Adrenal gland (tissue), 7 donors: Measurements from ENCODE around the genes AFAP1, FAM90A26 and USP17L24.

- PRO-cap, 3 experiments, result peak in 3 of 3 experiments; most common plus-strand start chr4:7939988 (in 1); most common minus-strand start chr4:7939840 (in 3)
- RAMPAGE, long total RNA, 4 experiments, result start-site peak on the minus strand in 1 of 4 experiments, at chr4:7939704-7939791 at its widest, 47 reads per replicate
- RRBS, result 1% methylated on average over 40 of the region's 93 CpGs
Measured at GRCh38 chr4:7939483-7940299, at the start of gene AFAP1. TSS of gene AFAP1 (minus strand) at chr4:7939861.

GRCh38 chr4:8044566-8045441 is 105.1 kb upstream of the AFAP1 start:
- PRO-cap, 3 experiments, result no peak in any of the 3 experiments
- RAMPAGE, long total RNA, 4 experiments, result no peak in any of the 4 experiments
- RRBS, result no CpG with 5 or more reads among the region's 35 CpGs

DNA sequence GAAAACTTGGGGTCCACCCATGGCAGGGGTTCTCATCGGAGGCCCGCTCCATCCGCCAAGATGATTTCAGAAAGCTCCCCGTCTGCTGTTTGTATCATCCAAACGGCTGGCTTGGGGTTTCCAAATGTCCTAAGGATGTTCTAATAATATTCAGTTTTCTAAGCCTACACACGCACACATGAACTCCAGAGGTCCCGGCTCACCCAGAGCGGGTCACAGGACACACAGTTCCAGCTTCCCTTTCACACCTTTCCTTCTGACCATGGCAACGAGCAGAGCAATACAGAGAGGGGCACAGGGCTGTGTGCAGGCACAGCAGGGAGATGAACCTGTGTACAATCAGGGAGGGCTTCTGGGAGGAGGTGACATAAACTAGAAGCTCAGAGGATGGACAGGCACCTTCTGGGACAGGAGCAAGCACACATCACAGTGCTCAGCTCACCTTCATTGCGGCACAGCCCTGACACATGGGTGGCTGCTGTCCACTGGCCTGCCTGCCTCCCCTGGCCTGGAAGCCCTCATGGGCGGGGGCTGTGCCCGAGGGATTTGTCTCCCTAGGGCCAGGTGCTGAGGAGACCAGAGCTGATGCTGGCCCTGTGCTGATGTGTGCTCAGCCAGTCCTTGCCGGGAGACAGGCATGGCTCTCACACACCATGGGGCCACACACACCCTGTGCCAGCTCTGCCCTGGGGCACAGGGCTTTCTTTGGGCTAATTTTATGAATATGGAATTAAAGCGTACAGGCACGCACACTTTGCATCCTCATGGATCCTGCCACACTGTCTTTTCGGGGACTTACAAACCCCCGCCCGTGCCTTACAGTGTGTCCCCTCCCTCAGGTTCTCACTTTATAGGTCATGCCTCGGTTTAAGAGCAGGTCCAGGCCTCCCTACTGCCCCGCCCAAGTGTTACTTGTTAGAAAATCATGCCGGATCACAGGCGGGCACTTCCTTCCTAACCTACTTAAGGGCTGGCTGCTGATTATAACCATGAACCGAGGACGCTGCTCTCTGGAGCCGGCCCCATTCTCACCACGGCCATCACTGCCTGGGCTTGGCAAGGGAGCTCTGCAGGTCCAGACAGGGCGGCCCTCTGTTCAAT is 44.6 kb downstream of the ABLIM2 start:
- PRO-cap, 3 experiments, result no peak in any of the 3 experiments
- RAMPAGE, long total RNA, 4 experiments, result no peak in any of the 4 experiments
- RRBS, result 7% methylated on average over 5 of the region's 27 CpGs

DNA sequence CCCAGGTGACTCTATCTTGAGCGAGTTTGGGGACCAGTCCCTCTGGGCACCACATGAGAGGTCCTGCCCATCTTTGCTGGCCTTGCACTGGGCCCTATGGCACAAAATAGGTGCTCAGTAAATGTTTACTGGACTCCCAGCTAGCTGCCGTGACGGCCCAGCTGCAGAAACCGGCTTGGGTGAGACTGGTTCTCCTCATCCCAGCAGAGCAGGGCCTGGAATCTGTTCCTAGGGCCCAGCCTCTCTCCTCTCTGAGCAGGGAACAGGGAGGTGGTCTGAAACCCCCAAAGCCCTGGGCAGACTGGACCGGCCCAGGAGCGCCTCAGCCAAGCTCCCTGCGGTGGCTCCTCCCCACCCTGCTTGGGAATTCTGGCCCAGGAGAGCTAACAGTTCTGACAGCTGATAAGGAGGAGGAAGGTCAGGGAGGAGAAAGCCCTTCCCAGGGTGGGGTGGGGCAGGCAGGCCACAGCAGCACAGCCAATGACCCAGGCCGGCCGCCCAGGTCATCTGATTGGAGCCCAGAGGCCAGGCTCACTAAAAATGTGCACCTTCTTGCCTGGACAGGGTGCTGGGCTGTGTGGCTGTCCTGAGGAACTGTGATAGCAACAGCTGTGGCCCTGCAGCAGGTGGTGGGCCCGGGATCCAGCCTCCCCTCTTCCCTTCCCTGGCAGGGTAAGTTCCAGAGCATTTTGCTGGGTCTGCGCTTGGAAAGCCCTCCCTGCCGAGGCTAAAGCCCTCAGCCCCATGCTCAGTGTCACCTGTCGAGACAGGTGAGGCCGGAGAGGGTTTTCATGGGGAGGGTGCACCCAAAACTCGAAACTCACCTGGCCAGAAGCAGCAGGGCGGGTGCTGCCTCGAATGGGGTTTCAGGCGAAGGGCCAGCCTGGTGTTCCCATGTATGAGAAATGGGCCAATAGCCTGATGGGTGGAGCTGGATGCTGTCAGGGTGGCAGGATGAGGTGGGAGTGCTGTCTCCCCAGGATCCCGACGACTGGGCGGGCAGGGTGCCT is 17.2 kb upstream of the SH3TC1 start:
- PRO-cap, 3 experiments, result no peak in any of the 3 experiments
- RAMPAGE, long total RNA, 4 experiments, result no peak in any of the 4 experiments
- RRBS, result no CpG with 5 or more reads among the region's 21 CpGs

- PRO-cap, 3 experiments, result no peak in any of the 3 experiments
- RAMPAGE, long total RNA, 4 experiments, result no peak in any of the 4 experiments
- RRBS, result no CpG with 5 or more reads among the region's 19 CpGs
Measured at GRCh38 chr4:8194282-8195179, 4.6 kb upstream of the SH3TC1 start.

DNA sequence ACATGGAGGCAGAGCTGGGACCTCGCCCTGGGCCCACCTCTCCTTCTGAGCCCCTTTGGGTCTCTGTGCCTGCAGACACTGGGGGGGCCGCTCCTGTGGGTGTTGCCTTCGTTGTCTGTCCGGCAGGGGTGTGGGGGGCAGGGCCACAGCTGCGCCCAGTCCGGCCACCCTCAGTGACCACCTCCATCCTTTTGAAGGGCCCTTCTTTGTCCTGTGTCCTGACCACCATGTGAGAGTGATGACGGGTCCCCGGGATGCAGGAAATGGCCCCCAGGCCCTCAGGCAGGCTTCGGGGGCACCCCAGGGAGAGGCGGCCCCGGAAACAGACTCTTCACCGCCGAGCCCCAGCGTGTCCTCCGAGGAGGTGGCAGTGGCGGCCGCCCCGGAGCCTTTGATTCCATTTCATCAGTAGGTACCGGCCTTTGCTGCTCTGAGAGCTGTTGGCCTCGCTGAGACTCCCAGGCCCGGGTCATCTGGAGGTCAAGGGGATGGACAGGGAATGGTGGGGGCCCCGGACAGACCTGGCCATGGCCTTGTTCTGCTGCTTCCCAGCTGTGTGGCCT is 17.8 kb downstream of the SH3TC1 start:
- PRO-cap, 3 experiments, result no peak in any of the 3 experiments
- RAMPAGE, long total RNA, 4 experiments, result no peak in any of the 4 experiments
- RRBS, result 95% methylated on average over 18 of the region's 22 CpGs

- PRO-cap, 3 experiments, result peak in 1 of 3 experiments; most common minus-strand start chr4:8221668 (in 1)
- RAMPAGE, long total RNA, 4 experiments, result no peak in any of the 4 experiments
- RRBS, result no CpG with 5 or more reads among the region's 6 CpGs
Measured at GRCh38 chr4:8221380-8222042, 22.4 kb downstream of the SH3TC1 start.

GRCh38 chr4:8376472-8376814 is 64.1 kb downstream of the ACOX3 start:
- PRO-cap, 3 experiments, result peak in 1 of 3 experiments; most common minus-strand start chr4:8376580 (in 1)
- RAMPAGE, long total RNA, 4 experiments, result no peak in any of the 4 experiments
- RRBS, result no CpG with 5 or more reads among the region's 11 CpGs

DNA sequence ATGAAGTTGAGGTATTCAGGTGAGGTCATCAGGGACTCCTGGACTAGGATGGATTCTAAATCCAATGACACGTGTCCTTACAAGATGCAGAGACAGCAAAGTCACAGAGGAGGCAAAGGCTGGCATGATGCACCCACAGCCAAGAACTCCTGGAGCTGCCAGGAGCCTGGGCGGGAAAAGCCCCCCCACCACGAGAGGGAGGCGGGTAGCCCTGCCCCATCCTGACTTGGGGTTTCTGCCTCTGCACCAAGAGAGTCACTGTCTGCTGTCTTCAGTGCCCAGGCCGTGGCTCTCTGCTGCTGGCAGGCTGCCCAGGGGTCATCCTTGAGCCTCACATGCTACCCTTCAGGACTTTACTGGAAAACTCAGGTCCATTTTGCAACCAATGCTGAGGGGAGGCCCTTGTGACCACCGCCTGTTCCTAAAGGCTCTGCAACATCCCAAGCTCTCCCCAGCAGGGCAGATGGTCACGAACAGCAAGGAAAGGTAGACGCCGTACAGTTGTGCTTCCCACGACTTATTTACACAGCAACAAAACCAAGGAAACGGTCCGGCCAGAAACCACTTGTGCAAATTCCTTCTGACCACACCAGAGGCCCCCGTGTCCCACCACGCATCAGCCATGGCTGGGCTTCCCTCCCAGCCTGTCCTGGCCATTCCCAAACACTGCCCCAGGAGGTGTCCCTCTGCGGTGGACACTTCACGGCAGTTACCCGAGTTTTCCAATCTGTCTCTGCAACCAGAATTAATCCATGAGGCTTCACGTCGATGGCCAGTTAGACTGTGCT is 56.9 kb downstream of the ACOX3 start:
- PRO-cap, 3 experiments, result peak in 1 of 3 experiments; most common plus-strand start position 544 of the sequence (in 1); most common minus-strand start position 260 of the sequence (in 1)
- RAMPAGE, long total RNA, 4 experiments, result no peak in any of the 4 experiments
- RRBS, result no CpG with 5 or more reads among the region's 19 CpGs

DNA sequence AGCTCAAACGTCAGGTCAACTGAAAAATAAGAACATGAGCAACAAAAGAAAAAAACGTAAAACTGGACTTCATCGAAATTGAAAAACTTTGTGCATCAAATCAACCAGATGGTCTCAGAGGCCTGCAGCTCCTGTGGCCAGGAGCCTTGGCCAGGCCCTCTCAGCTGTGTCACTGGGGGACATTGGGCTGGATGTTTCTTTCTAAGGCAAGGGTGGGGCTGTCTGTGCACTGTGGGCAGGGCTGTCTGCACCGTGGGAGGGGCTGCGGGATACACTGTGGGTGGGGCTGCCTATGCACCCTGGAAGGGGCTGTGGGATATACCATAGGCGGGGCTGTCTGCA is 31.4 kb downstream of the ACOX3 start:
- PRO-cap, 3 experiments, result no peak in any of the 3 experiments
- RAMPAGE, long total RNA, 4 experiments, result no peak in any of the 4 experiments
- RRBS, result no CpG with 5 or more reads among the region's 6 CpGs

GRCh38 chr4:8428240-8429161 is 12.0 kb downstream of the ACOX3 start:
- PRO-cap, 3 experiments, result peak in 3 of 3 experiments; most common plus-strand start chr4:8428546 (in 1); most common minus-strand start chr4:8428448 (in 3)
- RAMPAGE, long total RNA, 4 experiments, result start-site peak on the minus strand in 3 of 4 experiments, at chr4:8428391-8428490 at its widest, 33 to 52 reads per replicate
- RRBS, result 2% methylated on average over 12 of the region's 64 CpGs

GRCh38 chr4:8439162-8439771 is 1.3 kb downstream of the ACOX3 start:
- PRO-cap, 3 experiments, result no peak in any of the 3 experiments
- RAMPAGE, long total RNA, 4 experiments, result no peak in any of the 4 experiments
- RRBS, result no CpG with 5 or more reads among the region's 3 CpGs

DNA sequence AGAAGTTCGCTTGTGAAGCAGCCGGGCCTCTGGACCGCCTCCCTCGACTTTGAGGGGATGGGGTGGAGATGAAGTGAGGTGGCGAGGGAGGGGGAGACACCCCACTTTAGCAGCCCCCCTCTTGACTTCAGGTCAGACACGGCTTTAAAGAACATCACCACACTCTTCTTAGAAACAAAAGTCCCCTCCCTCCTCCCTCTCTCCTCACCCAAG is 108.6 kb downstream of the CPZ start:
- PRO-cap, 3 experiments, result no peak in any of the 3 experiments
- RAMPAGE, long total RNA, 4 experiments, result no peak in any of the 4 experiments
- RRBS, result no CpG with 5 or more reads among the region's 6 CpGs

- PRO-cap, 3 experiments, result no peak in any of the 3 experiments
- RAMPAGE, long total RNA, 4 experiments, result no peak in any of the 4 experiments
- RRBS, result no CpG with 5 or more reads among the region's 38 CpGs
Measured at GRCh38 chr4:9000595-9000883, 128.9 kb upstream of the HMX1 start.

DNA sequence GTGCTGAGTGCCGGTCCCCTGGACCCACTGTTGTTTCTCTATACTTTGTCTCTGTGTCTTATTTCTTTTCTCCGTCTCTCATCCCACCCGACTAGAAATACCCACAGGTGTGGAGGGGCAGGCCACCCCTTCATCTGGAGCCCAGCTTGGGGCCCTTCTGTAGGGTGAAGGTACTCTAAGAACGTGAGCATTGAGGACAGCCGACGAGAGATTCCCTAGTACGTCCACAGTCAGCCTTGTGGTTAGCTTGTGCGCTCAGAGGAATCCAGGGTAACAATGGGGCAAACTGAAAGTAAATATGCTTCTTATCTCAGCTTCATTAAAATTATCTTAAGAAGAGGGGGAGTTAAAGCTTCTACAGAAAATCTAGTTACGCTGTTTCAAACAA is 47.5 kb upstream of the FAM90A26 start:
- PRO-cap, 3 experiments, result no peak in any of the 3 experiments
- RAMPAGE, long total RNA, 4 experiments, result no peak in any of the 4 experiments
- RRBS, result no CpG with 5 or more reads among the region's 9 CpGs

- PRO-cap, 3 experiments, result no peak in any of the 3 experiments
- RAMPAGE, long total RNA, 4 experiments, result no peak in any of the 4 experiments
- RRBS, result no CpG with 5 or more reads among the region's 10 CpGs
Measured at GRCh38 chr4:9170092-9170594, at the start of gene FAM90A26. TSS of gene FAM90A26 (plus strand) at chr4:9170409.

DNA sequence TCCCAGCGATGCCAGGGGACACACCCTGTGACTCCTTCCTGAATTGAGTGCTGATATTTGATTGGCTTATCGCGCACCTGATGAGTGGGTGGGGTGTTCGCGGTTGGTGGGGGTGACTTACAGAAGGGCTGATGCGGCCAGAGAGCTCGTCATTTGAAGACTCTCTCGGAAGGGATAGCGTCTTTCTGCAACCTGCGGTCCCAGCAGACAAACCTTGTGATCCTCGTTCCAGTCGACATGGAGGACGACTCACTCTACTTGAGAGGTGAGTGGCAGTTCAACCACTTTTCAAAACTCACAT is at the start of gene USP17L24:
USP17L24 (plus strand) TSS at position 238 of the 301 bp plus-strand sequence.
- PRO-cap, 3 experiments, result no peak in any of the 3 experiments
- RAMPAGE, long total RNA, 4 experiments, result no peak in any of the 4 experiments
- RRBS, result no CpG with 5 or more reads among the region's 13 CpGs

- PRO-cap, 3 experiments, result peak in 3 of 3 experiments; most common plus-strand start chr4:9500557 (in 2)
- RAMPAGE, long total RNA, 4 experiments, result no peak in any of the 4 experiments
- RRBS, result no CpG with 5 or more reads among the region's 14 CpGs
Measured at GRCh38 chr4:9500366-9500781, 56.2 kb downstream of the DEFB131A start.

DNA sequence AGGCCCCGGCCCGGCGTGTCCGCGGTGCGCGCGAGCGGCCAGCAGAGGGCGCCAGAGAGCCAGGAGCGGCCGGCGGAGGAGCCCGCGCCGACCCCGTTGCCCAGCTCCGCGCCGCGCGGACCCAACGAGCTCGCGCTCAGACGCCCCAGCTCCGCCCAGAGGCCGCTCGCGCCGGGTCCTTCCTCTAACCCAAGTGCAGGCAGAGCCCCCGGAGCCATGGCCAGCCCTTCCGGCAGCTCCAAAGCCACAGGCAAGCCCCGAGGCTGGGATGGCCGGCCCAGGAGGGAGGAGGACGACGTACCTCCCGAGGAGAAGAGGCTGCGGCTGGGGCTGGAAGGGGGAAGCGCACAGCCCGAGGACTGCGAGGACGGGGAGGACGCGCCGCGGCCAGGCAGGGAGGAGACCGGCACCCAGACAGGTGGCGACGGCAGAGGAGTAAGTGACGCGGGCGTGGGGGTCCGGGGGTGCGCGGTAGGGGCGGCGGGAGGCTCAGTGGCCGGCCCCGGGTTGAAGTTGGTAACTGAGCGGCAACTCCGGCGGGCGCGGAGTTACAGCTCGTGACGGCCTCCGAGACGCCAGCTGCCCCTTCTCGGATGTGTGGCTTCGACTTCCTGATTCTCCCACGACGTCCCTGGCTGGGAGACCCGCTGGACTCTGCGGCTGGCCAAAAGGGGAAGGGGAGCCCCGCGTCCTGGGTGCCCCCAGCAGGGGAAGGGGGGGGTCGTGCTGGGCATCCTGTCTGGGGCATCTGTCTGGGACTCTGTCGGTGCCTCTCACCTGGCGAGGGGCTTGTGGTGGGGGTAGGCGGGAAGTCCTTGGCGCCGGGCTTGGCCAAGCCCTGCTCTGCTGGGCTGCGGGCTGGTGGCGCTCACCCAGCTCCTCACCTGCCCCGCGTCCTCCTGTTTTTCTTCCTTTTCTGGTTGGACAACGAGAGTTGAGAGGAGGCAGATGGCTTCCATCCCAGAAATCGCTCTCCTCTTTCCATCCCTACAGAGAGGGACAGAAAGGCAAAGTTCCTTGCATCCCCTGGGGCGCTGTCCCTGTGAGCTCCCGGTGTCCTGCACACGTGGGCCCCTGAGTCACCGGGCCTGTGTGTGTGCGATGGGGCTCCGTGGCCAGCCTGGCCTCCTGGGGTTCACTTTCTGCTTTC is 88.4 kb downstream of the DEFB131A start:
- PRO-cap, 3 experiments, result peak in 2 of 3 experiments; most common plus-strand start position 187 of the sequence (in 1); most common minus-strand start position 599 of the sequence (in 1)
- RAMPAGE, long total RNA, 4 experiments, result start-site peak on the plus strand in 1 of 4 experiments, centred at position 185 of the sequence, 8 reads per replicate
- RRBS, result 1% methylated on average over 14 of the region's 95 CpGs

DNA sequence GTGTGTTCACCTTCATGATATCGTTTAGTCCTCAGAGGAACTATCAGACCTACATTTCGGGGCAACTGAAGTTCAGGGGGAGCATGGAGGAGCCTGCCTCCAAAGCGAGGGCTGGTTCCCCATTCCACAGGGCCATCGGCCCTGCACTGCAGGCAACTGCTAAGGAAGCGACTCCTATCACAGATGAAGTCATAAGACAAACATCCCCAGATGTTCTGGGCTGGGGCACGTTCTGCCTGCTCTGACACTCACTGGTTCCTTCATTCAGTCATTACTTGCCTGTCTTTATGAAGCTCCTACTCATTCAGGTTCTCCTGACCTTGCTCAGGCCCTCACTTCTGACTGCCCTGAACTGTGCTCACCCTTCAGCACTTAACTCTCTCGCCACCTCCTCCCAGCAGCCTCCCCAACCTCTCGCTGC is 2.5 kb upstream of the SLC2A9 start:
- PRO-cap, 3 experiments, result peak in 1 of 3 experiments; most common plus-strand start position 209 of the sequence (in 1); most common minus-strand start position 148 of the sequence (in 1)
- RAMPAGE, long total RNA, 4 experiments, result no peak in any of the 4 experiments
- RRBS, result no CpG with 5 or more reads among the region's 8 CpGs